Aorta (tissue), 1 donor: ENCODE measurements around the gene MAN1A1.

DNA sequence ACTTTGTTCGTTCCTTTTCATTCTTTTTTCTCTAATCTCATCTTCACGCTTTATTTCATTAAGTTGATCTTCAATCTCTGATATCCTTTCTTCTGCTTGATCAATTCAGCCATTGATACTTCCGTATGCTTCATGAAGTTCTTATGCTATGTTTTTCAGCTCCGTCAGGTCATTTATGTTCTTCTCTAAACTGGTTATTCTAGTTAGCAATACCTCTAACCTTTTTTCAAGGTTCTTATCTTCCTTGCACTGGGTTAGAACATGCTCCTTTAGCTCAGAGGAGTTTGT lies 54.9 kb upstream of the ASF1A start:
- PRO-cap = no peak

GRCh38 chr6:118844512-118845300 lies 49.2 kb upstream of the ASF1A start:
- PRO-cap = no peak

DNA sequence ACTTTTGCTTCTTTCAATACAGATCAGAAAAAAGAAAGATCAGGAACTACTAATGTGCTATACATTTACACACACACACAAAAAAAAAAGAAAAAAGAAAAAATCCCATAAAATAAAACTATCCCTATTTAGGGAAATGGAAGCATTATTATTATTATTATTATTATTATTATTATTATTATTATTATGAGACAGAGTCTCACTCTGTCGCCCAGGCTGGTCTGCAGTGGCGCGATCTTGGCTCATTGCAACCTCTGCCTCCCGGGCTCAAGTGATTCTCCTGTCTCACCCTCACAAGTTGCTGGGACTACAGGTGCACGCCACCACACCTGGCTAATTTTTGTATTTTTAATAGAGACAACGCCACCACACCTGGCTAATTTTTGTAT lies 18.7 kb downstream of the MCM9 start:
- PRO-cap = no peak

GRCh38 chr6:119129795-119130504 lies 51.5 kb upstream of the FAM184A start:
- PRO-cap = no peak

DNA sequence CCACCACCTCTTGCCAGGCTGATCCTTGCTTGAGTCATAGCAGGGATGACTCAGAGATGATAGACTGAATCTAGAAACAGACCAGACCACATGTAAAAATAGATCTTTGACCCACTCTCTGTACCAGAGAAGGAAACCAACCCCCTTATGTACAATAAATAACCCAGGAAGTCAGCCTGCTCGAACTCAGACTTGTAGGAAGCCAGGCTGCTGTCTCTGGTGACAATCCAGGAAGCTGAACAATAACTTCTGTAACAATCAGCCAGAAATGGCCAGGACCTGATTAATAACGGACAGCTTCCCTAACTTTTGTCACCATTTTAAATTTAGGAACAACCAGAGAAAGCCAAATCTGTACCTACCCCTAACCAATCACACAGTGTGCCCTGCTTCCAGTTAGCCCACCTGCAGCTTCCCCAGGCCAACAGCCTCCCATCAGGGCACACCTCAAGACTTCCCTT lies 69.0 kb upstream of the FAM184A start:
- PRO-cap = no peak

GRCh38 chr6:119181320-119181574 lies 102.8 kb upstream of the FAM184A start:
- PRO-cap = no peak

DNA sequence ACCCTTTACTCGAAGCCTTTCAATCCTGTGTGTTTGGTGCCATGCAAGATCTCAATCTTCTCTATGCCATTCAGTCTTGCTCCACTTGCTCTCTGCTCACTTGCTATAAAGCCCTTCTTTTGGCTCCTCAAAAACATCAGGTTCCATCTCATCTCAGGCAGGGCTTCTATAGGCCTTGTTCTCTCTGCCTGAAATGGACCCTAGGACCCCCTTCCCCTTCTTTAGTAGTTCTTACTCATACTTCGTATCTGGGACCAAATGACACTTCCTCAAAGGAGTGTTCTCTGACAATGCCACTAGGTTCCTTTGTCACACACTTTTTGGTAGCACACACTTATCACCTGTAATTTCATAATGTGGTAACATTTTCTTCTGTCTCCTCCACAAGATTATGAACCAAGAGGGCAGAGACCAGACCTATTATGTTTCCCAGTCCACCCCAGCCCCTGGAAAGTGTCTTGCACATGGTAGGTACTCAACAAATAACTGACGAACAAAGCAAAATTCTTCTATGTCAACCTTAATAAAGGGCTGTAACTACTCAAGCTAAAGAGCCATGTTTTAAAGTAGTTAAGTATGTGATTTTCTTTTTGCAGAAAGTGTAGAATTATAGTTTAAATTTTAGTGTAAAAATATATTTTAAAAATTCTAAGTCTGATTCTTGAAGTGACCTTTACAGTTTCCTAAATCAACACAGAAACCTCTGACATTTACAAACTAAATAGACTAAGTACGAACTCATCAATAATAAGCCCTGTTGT lies 116.9 kb upstream of the FAM184A start:
- PRO-cap = no peak

DNA sequence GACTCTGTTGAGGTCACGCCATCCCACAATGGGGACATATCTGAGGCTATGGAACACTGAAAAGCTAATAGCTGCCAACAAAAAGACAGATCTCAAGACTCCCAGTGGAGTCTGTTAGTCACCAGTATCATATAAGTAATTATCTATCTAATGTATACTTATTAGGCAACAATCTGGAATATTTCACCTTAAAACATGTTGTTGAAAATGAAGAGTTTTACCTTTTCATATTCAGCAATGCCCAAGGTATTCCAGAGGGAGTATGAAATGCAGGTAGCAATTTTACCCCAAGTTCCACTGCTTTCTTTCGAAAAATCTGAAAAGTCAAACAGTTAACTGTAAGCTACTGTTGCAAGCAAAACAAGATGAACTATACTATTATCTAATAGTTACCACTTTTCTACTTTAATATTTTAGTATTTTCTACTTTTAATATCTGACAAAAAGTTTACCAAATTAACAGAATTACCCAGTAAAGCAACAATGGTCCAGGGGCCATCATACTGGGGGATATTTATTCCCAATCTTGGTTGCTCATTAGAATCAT lies 101.4 kb downstream of the MAN1A1 start:
- PRO-cap = no peak

DNA sequence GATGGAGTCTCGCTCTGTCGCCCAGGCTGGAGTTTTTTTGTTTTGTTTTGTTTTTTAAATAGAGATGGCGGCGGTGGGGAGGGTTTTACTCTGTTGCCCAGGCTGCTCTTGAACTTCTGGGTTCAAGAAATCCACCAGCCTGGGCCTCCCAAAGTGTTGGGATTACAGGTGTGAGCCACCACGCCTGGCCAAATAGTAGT lies 51.9 kb downstream of the MAN1A1 start:
- PRO-cap = no peak

DNA sequence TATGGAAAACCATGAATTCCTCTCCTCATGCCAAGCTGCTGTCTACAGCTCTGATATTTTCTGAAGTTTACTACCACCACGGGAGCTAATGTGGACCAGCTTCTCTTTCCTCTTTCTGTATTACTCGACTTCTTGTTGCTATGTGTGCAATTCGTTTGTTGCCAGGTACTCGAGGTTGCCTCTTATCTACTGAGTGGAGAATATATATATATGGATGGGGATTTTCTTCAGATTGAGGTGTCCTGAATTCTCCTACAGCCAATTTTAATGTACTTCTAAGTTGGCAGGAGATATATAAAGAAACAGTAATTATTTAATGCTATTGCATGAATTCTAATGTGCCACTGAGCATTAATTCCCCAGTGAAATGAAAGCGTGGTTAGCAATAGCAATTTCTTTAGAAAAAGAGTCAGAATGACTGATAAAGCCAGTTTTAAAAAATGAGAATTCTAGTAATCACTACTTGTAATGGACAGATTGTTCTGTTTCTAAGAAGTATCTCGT lies 34.6 kb downstream of the MAN1A1 start:
- PRO-cap = no peak

DNA sequence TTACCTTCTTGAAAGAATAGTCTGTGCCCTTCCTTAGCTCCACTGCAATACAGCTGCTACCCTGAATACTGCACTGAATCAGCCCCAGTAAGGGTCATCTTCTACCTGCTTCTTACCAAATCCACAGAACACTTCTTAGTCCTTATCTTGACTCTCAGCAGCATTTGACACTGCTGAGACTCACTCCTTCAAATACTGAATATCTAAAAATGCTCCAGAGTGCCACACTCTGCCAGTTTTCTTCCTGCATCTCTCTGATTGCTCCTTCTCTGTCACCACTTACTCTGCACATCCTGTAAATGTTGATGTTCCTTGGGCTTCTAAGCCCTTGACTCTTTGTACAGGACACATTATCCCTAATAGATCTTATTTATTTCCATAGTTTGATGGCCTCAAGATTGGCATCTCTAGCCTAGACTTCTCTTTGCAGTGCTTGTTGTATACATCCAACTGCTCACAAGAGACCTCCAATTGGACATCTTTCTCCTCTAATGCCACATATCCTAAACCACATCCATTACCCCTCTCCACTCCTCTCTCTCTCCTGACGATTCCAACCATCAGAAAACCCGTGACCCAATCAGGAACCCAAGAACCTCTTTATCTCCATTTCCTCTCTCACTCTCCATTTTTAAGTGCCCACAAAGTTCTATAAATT lies 19.7 kb downstream of the MAN1A1 start:
- PRO-cap = no peak

DNA sequence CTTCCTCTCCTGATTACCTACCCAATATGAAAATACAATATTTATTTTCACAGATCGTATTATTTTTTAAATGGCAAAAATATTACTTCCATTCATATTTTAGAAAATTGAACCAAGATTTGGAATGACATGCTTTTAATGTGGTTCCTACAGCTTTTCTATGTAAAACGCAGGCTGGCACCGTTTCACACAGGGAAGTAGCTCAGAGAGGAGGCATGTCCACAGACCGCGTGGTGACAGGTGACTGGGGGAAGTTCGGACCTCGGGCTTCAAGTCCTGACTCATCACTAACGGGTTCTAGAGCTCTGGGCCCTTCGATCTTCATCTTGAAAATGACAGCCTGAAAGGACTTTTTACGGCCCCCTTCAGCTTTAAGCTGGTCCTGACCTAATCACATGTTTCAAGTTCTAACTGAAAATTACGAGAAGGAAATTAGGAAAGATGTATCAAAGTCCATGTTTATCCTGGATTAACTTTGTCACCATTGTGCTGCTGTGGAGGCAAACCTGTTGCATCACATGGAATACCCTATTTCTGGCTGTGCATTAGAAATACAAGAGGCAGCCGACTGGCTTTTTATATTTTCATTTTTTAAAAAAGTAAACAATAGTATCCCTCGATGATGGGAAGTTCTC lies 2.1 kb downstream of the MAN1A1 start:
- PRO-cap = no peak

GRCh38 chr6:119349205-119350051 lies at the start of gene MAN1A1:
MAN1A1 (minus strand) TSS chr6:119349761.
- PRO-cap = bidirectional peak, plus-strand start at chr6:119349955, minus-strand start at chr6:119349761

GRCh38 chr6:120005428-120005798 lies 655.9 kb upstream of the MAN1A1 start:
- PRO-cap = no peak

DNA sequence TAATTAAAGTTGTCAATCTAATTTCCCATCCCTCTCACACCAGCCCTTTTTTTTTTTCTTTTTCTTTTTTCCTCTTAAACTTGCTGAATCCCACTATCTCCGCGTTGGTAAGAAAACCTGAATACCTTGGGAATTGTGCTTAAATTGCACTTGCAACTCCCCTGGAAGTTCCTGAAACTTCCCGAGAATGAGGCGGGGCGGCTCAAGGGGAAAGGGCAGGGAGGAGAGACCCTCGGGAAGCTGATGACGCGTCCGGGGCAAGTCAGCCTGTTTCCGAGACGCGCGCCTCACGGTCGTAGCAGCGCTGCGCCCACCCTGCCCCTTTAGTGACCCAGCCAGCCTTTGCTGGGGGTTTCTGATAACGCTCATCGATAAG lies 1.9 kb downstream of the GJA1 start:
- PRO-cap = bidirectional peak, plus-strand start at position 74 of the sequence, minus-strand start outside the sequence

- PRO-cap = no peak
Observed at GRCh38 chr6:121520278-121521342, 85.2 kb downstream of the GJA1 start.

DNA sequence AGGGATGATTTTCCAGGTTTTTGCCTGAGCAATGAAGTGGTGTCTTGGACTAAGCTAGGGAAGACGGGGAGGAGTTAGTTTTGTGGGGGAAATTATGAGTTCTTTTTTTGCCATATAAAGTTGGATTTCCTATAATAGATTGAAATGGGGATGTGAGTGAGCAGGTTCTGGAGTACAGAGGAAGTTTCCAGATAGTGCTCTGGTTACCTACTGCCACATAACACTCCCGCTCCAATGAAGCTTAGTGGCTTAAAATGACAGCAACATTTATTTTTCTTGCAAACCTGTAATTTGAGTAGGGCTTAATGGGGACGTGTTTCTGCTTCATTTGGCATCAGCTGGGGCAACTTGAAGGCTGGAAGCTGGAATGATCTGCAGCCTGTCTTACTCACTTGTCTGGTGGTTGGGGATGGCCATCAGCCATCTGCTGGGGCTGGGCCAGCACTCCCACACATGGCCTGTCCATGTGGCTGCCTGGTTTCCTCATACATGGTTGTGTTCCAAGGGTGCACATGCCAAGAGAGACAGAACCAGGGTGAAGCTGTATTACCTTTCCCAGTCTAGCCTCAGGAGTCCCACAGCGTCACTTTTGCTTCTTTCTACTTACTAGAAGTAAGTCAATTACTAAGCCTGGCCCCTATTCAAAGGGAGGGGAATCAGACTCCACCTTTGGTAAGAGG lies 344.8 kb downstream of the GJA1 start:
- PRO-cap = unidirectional peak, plus-strand start at position 558 of the sequence

DNA sequence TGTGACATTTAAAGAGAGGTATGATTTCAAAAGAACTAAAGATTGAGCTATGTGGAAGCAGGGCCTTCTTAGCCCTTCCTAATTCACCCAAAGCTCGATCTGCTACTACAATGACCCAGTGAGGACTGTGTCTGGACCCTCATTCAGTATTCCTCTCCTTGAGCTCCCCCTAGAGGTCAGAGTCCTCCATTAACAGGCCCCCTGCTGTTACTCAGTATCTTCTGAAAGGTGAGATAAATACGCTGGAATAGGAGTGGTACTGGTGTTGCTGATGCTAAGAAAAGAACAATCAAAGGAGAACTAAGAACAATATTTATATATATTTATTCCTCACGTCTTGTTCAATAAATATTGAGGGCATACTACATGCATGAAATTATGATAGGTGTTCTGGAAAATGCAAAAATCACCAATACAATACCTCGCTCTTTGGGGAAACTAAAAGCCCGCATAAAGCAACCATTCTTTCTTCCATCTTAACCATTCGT lies 414.1 kb downstream of the GJA1 start:
- PRO-cap = no peak

- PRO-cap = unidirectional peak, plus-strand start at chr6:121952300
Observed at GRCh38 chr6:121952217-121952460, 447.3 kb upstream of the HSF2 start.

DNA sequence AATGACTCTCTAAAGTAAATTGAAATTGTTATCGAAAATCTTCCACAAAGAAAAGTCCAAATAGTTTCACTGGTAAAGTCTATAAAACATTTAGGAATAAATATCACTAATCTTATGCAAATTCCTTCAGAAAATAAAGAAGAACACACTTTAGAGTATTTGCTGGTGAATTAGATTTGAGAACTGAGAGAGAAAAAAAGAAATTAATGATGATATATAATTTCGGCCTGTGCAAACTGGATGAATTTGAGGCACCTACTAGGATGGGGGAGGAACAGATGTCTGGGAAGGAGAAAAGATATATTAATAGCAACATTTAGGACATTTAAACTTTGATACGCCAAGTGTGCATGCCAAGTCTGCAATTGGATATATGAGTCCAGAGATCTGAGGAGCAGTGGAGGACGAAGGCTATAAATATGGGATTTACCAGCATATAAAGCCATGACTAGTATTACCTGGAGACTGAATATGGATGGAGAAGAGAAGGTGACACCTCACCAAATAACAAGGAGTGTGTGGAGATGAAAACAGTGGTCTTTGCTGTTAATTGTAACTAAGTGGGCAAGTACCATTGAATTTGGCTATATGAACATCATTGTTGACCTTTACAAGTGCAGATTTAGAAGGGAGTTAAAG lies 272.6 kb upstream of the HSF2 start:
- PRO-cap = no peak